ENCODE measurements around the genes RNF32 and UBE3C.

DNA sequence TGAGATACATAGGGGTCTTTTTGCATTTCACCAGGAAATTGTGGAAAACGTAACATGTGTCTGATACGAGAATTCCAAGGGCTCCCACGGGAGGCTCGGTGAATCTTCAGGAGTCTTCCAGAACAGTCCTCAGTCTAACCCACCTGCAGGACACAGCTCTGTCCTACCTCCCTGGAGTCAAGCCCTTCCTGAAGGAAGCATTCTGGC, 105.2 kb upstream of the RNF32 start:
- PRO-cap = no peak

DNA sequence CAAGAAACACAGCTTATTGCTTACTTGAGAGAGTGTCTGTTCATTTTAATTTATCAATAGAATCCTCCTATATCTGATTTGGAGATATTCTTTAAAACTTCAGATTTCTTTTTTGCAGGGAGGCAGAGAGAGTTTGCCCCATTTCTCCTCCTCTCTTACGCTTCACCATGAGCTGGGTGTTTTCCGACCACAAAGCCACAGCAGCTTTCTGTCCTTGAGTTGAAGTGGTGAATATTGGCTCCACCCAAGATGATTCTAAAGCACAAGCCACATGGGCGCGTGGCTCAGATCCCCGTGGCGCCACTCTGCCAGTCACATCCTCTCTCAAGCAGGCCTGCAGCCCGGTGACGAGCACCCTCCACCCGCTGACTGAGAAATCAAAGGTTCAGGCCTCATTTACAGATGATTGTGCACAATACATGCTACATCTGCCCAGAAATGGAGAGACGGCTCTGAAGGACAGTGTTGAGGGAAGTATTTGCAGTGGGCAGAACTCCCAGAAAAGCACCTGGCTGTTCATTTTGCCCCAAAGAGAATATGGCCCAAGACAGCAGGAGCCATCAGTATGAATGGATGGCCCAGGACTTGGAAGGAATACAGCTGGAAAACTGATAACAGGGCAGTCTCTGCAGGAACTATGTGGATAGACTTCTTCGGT, 27.6 kb upstream of the RNF32 start:
- PRO-cap = no peak

DNA sequence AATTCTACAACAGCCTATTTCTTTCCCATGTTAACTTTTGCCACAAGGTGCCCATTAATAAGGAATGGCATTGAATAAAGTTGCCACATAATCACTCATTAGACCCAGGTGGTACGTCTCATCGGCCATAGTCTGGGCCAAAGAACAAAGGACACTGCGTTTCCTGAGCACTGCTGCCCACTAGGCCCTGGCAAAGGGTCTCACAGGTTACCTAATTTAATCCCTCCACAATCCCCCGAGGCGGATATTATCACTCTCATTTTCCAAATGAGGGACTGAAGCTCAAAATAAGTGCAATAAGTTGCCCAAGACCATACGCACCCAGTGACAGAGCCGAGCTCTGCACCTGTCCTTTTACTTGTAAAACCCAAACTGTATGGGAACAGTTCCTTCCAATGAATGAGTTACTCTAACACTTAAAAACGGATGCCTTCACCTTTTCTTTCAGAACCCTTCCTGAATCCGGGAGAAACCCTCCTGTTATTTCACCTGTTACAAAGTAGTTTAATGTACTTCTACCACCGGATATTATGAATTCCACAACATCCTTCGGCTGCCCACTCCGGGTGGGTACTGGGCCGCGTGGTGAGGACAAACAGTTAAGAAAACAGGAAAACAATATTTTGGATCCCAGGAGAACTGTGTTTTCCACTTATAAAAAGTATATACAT, 25.0 kb upstream of the RNF32 start:
- PRO-cap = no peak

DNA sequence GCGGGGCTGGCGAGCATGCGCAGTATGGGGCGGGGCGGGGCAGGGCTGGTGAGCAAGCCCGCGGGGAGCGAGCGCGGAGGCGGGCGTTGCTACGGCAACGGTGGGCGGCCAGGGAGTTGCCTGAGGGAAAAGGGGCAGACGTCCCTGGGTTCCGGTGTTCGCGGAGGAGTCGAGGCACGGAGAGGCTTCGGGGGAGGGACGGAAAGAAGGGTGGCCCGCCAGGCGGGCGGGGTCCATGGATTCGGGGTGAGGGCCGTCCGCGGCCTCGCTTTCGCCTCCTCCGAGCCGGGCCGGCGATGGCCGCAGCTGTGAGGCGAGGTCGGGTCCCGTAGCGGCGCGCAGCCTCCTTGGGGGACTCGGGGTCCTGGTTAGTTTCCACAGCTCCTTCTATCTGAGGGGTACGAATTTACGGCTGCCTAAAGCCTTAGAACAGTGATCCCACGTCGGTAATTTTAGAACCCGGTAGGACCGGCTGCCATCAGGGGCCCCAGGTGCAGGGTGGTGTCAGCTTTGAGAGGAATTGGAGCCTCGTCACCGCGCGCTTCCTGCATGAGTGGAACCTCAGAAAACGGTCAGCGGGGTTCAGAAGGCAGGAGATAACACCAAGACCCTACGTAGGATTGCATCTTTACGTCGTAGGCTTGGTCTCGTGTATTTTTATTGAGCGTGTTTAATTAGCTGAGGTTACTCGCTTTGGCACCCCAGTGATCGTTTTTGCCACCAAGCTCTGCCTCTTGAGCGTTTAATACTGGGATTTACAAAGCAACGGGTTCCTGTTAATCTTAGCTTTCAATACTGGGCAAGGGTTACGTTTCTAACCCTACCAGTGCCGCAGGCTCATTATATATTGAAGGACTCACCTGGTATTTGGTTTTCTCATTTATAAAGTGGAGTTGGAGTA, at the start of gene RNF32:
TSS of gene RNF32 (plus strand) at position 137 of the 901 bp plus-strand sequence.
- PRO-cap = bidirectional peak, plus-strand start at position 157 of the sequence, minus-strand start outside the sequence; bidirectional peak, plus-strand start at position 490 of the sequence, minus-strand start at position 522 of the sequence; unidirectional peak, minus-strand start at position 555 of the sequence

GRCh38 chr7:156895153-156895857, 2.3 kb upstream of the LMBR1 start:
- PRO-cap = no peak

GRCh38 chr7:157018917-157019695, 8.6 kb upstream of the MNX1 start:
- PRO-cap = no peak

DNA sequence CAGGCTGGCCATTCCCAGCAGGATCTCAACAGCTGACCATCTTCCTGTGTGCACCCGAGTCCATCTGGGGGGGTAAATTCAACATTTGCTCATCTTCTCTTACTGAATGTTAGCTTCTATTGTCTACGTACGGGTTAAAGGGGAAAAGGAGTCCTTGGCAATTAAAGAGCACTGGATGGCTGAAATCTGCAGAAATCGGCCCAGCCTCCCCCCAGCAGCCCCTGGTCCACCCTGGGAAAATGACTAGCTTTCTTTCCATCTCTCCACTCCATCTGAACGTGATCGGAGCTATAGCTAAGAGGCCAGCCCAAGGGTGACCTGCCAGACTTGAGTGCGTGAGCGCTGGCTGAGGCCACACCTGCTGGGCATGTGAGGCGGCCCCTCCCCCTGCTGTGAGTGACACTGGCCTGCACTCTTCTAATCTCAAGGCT, 12.1 kb upstream of the MNX1 start:
- PRO-cap = no peak

DNA sequence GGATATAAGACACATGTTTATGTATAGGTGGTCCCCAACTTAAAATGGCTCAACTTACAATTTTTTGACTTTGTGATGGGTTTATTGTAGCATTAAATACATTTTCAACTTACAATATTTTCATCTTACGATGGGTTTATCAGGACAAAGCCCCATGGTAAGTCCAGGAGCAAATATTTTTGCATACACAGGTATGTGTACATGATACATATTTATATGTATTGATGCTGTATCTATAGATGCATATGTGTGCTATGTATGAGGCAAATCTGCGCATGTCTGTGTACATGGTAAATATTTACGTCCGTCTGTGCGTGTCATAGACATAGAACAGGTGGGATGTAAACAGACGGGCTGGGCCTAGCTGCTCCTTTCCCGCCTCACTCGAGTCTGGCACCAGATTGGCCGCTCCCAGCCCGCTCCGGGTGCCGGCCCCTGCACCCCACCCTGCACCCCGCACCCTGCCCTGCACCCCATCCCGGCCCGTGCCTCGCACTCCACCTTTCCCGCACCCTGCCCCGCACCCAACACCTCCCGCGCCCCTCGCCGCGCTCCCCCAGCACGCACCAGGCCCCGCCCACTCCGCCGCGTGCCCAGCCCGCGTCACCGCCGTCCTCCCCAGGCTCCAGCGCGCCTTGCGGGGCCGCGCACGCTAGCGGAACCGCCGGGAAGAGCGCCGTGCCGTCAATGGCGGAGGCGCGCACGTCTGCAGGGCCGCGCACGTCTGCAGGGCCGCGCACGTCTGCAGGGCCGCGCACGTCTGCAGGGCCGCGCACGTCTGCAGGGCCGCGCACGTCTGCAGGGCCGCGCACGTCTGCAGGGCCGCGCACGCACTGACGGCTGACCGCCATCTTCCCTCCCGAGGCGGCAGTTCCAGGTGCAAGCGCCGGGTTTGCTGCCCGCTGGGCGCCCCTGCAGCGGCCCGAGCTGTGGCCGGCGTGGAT, at the start of gene UBE3C:
TSS of gene UBE3C (plus strand) at position 827 of the 944 bp plus-strand sequence.
- PRO-cap = bidirectional peak, plus-strand start at position 870 of the sequence, minus-strand start at position 529 of the sequence

- PRO-cap = no peak
These were observed 53.4 kb downstream of the UBE3C start for GRCh38 chr7:157192090-157192629.

DNA sequence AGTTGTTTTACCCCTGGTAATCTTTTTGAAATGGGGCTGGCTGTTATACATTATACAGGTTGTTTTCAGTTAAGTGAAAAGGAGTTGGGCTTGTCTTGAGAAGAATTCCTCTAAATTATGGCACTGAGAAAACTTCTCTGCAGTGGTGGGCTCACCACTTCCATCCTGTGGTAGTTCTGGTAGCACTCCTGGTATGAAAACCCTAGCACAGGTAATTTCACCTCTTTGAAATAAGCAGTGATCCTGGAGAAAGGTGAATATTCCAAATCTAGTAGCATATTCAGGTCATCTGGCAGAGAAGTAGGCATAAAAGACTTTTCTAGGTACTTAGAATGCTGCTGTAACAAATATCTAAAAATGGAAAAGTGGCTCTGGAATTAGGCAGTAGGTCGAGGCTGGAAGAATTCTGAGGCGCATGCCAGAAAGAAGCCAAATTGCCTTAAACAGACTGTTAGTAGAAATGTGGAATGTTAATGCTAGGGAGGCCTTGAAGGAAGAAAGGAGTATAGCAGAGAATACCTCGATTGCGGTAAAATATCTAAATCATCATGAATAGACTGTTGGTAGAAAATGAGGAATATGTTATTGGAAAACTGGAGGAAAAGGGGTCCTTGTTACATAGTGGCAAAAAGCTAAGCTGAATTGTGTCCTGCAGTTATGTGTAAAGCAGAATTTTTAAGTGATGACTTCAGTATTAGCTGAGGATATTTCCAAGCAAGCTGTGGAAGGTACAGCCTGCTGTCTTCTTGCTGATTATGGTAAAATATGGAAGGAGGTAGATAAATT, 55.6 kb downstream of the UBE3C start:
- PRO-cap = no peak

DNA sequence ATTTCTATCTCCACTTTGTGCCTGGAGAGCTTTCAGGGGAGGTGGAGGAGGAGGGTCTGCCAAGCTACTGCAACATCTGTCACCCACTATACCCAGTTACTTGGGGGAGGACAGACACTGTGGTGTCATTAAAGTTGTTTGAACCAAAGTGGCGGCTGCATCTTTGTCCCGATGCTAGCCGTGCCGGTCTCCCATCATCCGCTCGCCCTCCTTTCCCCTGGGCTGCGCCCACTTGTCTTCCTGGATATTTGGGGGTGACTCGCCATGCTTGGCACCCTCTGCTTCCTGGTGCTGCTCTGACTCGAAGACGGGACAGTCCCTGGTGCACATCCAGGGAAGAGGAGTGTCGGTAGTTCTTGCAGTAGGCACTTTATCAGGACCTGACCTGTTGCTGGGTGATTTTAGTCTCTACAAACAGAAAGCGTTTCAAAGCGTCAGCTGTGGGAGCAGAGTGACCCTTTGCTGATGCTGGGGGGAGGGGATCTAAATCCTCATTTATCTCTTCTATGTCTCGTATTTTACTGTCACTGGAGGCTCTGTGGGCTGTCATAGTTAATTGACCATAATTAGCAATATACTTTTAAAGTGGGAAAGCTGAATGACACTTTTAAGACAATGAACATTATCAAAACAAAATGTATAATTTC, 68.2 kb upstream of the DNAJB6 start:
- PRO-cap = no peak

- PRO-cap = no peak
These were observed 63.3 kb upstream of the DNAJB6 start for GRCh38 chr7:157273095-157274226.

GRCh38 chr7:157278932-157280321, 57.4 kb upstream of the DNAJB6 start:
- PRO-cap = bidirectional peak, plus-strand start at chr7:157279351, minus-strand start at chr7:157279216; unidirectional peak, plus-strand start at chr7:157279591

GRCh38 chr7:157359677-157360265, 23.0 kb downstream of the DNAJB6 start:
- PRO-cap = no peak

DNA sequence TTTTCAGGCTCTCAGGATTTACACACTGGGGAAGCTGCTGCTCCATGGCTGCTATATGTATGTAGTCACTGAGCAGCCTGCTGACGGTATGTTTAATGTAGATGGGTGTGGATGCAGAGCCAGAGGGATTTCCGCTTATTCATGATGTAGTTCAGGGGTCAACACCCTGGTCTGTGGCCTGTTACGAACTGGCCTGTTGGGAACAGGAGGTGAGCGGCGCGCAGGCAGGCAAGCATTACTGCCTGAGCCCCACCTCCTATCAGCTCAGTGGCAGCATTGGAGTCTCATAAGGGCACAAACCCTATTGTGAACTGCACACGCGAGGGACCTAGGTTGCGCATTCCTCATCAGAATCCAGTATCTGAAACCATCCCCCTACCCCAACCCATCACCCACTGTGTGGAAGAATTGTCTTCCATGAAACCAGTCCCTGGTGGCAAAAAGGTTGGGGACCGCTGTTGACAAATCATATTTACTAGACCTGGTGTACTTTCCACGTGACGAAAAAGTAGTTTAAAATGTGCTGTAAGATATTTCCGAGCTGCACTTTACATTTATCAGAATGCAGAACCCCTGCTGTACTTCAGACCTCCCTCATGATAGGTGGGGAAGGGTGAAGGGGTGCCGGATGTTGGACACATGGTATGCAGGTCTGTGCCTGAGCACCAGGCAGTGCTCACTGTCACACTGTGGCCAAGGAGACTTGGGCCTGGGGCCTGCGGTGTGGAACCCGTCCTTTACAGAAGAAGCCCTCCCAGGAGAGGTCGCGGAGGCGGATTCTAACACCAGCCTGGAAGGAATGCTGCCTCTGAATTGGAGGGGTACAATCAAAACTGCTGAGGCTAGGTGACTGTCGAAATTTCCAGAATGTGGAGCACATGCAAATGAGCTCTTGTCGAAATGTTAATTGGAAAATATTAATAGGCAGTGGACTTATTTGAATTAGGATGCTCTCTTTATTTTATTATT, 34.3 kb downstream of the DNAJB6 start:
- PRO-cap = no peak

DNA sequence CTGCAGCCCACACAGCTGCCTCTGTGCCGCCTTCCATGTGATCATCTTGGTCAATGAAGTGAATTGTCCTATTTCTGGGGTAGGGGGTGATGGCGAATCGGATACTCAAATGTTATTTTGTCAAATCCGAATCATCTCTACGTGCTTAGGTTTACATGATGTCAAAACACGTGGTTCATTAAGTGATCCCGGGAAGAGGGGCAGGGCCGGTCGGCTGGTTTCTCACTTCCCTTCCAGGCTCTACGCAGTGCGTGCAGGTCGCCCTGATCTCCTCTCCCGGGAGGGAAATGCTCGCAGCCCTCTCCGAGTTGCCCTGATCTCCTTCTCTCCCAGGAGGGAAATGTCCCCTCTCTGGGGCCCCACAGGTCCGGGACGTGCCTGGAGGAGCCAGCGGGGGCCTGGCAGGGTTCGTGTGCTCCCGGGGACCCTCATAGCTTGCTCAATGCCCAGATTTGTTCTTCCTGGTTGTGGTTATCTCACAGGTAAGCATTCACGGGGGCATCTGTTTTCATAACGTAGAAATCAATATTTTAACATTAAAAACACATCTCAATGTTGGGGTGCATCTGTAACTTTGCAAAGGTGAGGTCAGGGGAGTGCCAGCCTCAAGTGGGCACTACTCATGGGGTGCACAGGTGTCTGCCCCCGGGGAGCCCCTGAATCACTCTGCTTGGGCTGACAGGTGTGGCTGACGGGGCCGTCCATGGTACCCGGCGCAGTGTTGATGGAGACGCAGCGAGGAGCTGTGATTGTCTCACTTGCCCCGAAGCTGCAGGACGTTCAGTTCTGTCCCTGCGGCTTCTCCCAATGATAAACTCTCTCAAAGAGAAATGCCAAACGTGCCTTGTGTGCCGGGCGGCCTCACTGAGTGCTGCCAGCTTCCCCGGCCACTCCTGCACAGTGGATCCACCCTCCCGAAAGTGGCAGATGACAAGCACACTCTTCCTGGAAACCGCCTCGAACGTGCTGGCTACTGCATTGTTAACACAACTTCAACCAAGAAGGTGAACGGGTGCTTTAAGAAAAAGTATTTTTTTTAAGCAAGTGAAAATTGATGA, 203.0 kb downstream of the DNAJB6 start:
- PRO-cap = no peak

DNA sequence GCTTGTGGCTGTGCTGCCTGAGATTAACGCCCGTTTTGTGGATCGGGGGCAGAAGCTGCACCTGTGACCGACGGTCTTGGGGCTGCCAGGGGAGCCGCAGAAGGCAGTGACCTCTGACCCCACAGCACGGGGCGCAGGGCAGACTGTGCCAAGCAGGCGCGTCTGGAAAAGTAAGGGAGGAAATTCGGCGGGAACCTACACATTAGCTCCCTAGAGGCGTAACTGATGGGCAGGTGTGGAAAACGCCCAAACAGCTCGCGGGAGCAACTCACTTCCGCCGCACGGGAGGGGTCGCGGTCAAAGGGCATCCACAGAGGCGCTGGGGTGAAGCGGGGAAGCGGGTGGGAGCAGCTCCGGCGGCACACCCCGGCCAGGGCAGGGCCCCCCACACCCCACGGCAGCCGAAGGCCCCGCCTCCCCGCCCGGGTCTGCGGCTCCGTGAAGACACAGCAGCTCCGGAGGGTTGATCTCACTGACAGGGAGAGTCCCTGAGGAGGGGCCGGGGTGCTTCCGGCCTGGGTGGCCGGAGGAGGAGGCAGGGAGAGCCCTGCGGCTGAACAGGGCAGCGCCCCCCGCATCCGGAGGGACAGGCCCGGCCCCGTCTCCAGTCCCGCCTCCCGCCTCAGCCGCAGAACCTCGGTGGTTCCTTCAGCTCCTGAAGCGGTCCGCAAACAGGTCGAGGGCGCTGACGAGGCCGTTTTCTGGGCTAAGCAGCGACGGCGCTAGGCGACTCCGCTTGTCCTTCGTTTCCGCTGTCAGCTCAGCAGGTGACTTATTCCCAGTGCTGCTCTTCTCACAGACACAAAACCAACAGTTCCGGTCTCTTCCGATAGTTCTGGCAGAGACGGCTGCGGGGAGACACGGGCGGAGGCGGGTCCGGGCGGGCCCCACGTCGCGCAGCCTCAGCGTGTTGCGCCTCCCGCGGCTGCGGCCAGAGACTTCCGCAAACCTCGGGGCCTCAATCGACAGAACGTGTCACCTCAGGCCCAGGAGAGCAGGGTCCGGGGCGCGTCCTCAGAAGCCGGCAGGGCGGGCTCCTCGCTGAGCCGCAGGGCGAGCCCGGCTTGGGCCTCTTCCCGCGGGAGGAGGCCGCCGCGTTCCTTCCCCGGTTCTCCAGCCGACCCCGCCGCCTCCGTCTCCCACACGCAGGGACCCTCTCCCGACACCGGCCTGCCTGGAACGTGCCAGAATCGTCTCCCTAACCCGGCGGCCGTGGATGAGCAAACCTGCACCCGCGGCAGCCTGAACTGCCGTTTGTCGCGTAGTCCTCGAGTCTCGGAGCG, 276.2 kb downstream of the DNAJB6 start:
- PRO-cap = bidirectional peak, plus-strand start at position 832 of the sequence, minus-strand start at position 614 of the sequence

- PRO-cap = unidirectional peak, minus-strand start at chr7:157824446
These were observed 487.5 kb downstream of the DNAJB6 start for GRCh38 chr7:157824285-157824646.

DNA sequence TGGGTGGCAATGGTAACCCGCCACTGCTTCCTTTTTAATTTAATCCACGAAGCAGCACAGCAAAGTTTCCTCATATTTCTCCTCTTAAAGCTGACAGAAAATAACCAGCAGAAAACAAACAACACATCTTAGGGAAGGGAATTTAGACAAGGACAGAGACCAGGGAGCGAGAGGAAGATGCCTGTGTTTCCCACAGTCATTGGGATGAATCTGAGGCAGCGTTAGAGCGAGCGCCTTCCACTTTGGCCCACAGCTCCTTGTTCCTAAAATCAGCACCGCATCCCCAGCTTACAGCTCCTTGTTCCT, 593.4 kb downstream of the PTPRN2 start:
- PRO-cap = no peak

DNA sequence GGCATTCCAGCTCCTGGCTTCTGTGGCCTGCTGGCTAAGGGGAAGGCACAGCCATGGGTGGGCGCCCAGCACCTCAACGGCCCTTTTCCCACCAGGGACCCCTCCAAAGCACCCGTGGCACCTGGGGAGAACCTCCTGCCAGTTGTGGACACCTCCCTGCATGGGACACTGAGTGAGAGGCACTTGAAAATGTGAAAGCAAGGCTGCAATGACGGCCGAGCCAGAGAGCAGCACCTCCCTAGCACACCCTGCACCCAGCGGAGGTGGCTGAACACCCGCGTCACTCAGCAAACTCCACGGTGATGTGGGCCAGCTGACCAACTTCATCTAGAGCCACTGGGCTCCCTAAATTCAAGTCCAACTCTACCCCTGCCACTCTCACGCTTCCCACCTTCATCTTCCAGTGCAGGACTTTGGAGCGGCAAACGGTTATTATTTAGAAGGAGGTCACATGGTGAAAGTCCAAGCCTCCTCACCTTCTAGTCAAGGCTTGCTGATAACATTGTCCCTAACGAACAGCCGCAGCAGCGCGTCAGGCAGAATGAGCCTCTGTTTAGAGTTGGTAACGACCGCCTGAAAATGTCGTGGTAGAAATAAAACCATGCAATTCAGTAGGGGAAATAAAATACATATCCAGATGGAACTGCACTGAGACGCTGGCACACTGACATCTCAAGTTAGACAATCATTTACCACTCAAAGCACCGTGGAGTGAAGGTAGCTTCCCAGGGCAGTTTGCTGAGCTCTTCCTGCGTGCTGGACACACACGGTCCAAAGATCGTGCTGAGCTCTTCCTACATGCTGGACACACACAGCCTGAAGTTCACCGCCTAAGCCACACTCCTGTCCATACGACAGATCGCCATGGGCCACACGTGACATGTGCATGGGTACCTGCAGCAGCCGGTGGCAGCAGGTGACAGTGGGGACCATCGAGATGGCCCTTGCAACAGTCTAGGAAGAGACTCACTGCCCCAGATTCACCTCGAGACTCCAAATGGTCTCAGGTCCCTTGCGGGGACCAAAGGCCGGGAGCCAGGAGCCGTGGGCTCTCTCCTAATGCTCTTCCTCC, 323.6 kb downstream of the PTPRN2 start:
- PRO-cap = no peak